ENCODE measurements around the genes UBE2K and PDS5A.

DNA sequence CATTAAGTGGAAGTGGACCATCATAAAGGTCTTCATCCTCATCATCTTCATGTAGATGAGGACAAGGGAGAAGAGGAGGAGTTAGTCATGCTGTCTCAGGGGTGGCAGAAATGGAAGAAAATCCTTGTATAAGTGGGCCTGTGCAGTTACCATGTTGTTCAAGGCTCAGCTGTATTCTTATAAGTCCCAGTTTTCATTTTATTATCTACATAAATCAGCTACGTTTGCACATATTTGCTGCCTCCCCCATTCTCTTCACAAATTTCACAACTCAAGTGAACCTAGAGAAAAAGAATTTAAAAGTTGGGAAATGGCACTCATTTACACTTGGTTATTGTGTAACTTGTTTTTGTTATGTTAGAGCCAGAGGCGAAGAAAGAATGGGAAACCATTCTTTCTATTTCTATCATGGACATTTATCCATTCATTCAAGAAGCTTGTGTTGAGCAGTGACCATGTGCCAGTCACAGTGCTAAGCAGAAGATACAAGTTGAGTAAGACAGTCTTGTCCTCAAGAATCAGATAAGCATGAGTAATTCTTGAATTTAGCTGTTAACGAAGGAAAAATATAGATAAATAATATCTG is 13.5 kb downstream of the LIAS start:
- PRO-cap, result no peak

- PRO-cap, result bidirectional peak, plus-strand start at chr4:39697774, minus-strand start at chr4:39697838; bidirectional peak, plus-strand start at chr4:39698140, minus-strand start at chr4:39698512
Measured at GRCh38 chr4:39697467-39698468, at the start of gene UBE2K. TSS of gene UBE2K (plus strand) at chr4:39698136.

GRCh38 chr4:39733694-39734335 is 35.9 kb downstream of the UBE2K start:
- PRO-cap, result no peak

DNA sequence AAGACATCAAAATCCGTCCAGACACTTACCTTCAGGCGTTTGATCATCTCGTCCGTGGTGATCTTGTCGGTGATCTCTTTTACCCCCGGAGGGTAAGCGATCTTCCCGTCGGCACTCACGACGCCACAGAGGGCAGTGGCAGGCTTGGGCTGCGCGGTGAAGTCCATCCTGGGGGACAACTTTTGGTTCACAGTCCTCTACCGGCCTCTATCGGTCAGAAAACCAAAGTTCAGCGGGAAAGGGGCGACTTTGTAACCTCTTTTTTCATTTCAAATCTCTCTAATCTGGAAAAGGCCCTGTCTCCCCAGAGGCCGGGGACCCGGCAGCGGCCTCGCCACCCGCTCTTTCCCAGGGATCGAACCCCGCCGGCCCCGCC is 1.3 kb downstream of the PDS5A start:
- PRO-cap, result bidirectional peak, plus-strand start at position 307 of the sequence, minus-strand start at position 137 of the sequence

- PRO-cap, result bidirectional peak, plus-strand start at chr4:39977709, minus-strand start at chr4:39977849
Measured at GRCh38 chr4:39977796-39978558, at the start of gene PDS5A. TSS of gene PDS5A (minus strand) at chr4:39977911.

DNA sequence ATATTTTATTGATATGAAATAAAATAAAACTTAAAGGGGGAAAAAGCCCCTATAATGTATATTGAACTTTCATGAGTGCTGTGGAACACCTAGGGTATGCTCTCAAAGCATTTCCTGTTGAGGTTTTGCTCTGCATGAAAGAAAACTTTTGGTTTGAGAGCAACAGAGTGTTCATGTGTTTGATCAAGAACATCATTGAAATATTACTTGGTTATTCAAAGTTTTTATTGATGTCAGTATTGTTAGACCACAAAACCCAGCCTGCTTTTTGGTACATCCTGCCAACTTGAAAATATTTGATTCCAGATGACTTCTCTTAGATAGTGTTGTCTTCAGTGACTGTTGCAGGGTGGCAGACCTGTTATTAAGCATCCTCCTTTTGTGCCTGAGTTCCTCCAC is 68.0 kb downstream of the N4BP2 start:
- PRO-cap, result no peak

DNA sequence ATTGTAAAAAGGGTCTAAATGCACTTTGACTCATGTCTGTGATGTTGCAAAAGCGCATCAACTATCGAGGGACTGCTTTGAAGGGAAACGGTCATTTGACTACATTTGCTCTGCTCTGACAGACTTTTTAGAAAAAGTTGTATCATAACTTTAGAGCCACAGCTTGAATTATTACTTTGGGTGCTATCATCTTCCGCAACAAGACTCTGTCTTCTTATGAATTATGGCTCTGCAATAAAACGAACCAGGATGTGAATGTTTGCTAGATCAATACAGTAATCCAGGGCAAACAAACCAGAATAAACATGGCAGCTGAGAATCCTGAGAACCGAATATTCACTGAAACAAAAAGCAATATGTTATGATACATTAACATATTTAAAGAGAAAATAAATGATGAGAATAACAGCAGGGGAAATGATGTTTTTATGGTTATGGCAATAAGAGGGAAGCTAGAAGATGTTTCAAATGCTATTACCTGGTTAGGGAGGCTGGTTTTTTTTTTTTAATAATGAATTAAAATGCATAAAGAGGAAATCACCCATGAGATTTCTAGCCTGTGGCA is 5.3 kb upstream of the RHOH start:
- PRO-cap, result no peak

DNA sequence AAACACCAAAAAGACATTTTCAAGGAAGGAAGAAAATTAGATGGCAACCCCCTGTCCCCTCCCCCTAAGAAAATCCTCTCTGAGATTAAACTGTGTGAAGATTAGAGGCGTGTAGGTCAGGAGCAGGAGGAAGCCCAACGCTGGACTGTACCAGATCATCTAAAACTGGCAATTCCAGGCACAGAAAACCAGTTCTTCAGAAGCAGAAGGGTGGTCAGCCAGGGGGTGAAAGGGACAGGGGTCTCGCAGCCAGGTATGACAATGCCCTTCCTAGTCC is 3.3 kb upstream of the RHOH start:
- PRO-cap, result no peak

DNA sequence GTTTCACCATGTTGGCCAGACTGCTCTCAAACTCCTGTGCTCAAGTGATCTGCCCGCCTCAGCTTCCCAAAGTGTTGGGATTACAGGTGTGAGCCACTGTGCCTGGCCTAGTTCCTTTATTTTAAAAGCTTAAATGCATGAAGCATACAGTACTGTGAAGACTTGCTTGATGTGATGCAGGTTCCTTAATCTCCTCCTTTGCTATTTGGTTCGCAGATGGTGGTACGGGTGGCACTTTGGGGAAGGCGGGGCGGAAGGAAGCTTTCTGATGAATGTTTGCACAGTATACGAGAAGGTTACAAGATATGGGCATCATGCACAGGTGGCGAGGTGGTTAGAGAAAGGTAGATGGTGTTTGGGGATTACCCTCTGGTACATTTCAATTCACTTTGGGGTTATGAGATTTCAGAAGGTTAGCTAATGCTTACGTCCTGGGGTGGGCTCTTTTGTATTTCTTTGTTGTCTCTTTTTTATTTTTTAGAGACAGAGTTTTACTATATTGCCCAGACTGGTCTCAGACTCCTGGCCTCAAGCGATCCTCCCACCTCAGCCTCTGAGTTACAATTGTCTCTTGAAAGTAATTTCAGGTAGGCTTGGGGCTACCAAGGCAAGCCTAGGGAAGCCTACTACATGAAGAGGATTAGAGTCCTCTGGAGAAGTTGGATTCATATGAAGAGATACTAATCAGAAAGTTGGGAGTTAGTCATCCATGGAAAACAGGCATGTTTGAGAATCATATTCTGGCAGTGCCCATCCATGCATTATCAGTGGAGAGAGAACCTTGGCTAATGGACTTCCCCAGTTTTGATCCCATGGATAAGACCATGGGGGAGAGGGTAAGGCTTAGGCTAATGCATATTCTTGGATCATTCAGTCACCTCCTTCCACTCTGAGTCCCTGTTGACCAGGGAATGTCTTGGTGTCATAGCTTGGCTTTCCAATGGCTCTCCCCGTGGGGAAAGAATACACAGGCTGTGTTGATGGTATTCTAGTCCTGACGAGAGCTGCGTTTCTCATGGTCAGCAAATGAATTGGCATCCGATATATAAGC is 17.4 kb downstream of the RHOH start:
- PRO-cap, result no peak

DNA sequence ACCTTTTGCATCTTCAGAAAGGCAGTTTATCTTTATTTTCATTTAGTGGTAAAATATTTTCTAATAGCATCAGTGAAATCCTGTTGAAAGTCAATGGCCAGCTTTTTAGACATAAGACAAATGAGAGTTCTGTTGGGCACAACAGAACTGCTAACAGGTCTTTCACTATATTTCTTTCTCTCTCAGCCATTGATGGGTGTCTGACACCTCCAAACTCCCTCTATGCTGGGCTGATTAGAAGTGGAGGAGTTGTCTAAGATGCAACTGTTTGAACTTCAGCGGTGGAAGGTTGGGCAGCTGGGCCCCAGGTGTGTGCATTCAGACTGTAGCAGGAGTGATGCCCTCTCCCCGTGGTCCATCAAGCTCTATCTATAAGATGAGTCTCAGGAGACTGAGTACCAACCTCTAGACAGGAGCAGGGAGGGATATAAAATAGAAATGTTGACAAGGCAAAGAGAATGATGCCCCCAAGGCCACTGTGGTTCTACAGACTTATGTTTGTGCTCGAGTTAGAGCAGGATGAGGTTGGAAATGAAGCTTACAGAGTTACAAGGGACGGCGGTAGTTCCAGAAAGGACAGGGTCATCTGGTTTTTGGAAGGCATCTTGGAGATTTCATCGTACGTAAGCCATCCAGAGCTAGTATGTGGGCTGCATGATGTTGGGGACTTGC is 28.1 kb upstream of the CHRNA9 start:
- PRO-cap, result no peak

GRCh38 chr4:40419525-40420124 is 84.5 kb downstream of the CHRNA9 start:
- PRO-cap, result no peak

DNA sequence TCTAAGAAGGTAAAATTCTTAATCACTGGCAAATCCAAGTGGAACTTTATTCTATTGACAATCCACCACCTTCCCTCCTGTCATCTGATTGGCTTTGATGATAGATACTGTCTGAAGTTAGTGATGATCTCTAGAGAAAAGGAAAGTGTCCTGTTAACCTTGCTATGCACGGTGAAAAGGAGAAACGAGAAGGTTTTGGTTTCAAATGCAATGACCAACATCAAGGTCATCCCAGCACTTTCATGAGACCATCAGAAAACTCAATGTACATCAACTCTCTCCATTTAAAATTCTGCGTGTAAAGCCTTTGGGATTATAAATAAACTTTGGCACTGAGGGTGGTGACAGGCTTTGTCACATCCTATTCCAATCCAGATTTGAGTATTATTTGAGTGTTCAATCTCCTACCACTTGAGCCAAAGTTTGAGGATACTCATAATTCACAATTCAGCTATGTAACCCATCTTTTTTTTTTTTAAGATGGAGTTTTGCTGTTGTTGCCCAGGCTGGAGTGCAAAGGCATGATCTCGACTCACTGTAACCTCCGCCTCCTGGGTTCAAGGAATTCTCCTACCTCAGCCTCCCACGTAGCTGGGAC is 87.3 kb downstream of the CHRNA9 start:
- PRO-cap, result no peak

GRCh38 chr4:40473865-40474592 is 138.9 kb downstream of the CHRNA9 start:
- PRO-cap, result no peak

- PRO-cap, result no peak
Measured at GRCh38 chr4:40525528-40526506, 103.8 kb downstream of the RBM47 start.

DNA sequence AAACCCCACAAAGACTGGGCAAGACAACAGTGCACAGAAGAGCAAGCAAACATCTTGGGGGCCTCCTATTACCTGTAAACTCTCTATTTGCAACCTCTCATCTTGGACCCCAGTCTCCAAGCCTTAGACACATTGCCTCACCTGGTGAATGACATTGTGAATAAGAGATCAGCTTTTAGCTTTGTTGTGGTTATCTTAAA is 39.4 kb downstream of the RBM47 start:
- PRO-cap, result no peak

- PRO-cap, result no peak
Measured at GRCh38 chr4:40672419-40673454, 43.1 kb upstream of the RBM47 start.

GRCh38 chr4:40713223-40713469 is 36.6 kb upstream of the NSUN7 start:
- PRO-cap, result no peak

DNA sequence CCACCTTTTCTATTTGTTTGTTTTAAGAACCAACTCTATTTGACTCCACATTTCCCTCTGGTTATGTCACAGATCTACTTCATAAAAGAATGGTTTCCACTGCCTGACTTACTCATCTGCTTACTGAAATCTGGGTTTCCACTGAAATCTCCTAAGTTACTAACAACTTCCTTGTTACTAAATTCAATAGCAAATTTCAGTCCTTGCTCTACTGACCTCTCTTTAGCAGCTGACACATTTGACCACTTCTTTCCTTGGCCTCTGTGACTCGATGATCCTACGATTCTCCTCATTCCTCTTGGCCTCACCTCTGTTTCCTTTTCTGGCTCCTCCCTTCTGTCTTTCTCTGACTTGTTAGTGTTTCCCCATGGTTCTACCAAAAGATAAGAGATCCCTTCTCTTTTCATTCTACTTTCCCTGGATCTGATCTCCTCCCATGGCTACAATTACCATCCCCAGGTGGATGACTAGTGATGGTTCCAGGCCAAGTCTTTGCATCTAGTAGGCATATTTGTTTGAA is 27.8 kb upstream of the NSUN7 start:
- PRO-cap, result no peak

GRCh38 chr4:41120202-41120669 is 94.1 kb downstream of the APBB2 start:
- PRO-cap, result no peak

GRCh38 chr4:41369570-41370315 is 113.0 kb downstream of the UCHL1 start:
- PRO-cap, result no peak